ENCODE data around the gene ANGEL2.

GRCh38 chr1:212413827-212414225, 860 bp downstream of the PACC1 start:
- PRO-cap, 3 experiments: no peak in any of the 3 experiments
- RAMPAGE, long total RNA: no peak
- RRBS, 2 experiments: no CpG with 5 or more reads among the region's 14 CpGs

GRCh38 chr1:212485874-212487125, 53.6 kb downstream of the NENF start:
- PRO-cap, 3 experiments: no peak in any of the 3 experiments
- RAMPAGE, long total RNA: no peak
- RRBS, 2 experiments: no CpG with 5 or more reads among the region's 15 CpGs

DNA sequence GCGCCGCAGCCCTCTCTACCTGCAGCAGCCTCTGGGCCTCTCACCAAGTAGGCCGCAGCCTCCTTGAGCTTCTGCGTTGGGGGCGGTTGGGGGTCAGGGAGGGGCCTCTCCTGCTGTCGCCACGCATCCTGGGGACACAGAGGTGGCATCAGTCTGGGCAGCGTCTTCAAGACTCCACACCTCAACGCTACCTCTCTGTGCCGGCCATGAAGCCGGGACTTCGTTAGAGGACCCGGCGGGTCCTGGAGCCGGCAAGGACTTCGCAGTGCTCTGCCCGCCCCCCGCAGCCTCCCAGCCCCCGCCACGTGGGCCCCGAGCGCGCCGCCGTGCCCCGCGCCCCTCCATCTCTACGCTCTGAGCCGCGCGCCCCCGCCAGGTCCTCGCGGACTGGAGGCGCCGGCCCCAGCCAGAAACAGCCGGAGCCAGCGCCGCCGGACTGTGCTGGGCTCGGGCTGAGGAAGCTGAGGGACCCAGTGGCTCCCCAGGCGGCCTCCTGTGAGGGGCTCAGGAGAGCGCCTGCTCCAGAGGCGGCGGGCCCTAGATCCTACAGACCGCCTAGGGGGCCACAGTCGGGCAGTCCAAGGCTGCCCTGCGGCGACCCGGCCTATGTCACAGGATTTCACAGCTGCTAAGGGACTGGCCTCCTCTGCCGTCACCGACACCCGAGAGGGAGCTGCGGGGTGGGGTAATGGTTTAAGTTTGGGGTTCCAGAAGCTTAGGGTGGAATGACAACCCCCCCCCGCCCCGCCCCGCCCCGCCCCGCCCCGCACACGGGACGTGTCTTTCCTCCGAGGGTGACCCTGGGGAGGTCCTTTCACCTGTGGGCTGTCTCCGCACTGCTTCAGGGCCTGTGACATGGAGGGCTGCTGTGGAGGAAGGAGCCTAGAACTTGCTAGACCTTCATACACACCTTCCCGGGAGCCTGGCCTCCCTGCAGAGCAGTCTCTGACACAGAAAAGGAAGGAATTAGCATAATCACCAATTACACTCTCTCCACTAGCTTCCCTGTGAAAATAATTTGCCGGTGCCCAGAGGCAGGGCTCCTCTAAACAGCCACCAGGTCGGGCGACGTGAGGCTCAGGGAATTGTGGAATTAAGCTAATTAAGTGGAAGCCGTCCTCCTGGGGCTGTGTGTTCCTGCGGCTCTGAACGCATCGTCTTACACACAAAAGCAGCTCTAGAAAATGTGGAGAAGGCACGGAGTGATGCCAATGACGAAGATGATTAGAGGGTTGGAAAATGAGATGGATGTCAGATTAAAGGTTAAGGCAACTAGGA, 82.2 kb downstream of the NENF start:
- PRO-cap, 3 experiments: no peak in any of the 3 experiments
- RAMPAGE, long total RNA: no peak
- RRBS, 2 experiments: 19 to 33% methylated on average over 2 of the region's 75 CpGs

DNA sequence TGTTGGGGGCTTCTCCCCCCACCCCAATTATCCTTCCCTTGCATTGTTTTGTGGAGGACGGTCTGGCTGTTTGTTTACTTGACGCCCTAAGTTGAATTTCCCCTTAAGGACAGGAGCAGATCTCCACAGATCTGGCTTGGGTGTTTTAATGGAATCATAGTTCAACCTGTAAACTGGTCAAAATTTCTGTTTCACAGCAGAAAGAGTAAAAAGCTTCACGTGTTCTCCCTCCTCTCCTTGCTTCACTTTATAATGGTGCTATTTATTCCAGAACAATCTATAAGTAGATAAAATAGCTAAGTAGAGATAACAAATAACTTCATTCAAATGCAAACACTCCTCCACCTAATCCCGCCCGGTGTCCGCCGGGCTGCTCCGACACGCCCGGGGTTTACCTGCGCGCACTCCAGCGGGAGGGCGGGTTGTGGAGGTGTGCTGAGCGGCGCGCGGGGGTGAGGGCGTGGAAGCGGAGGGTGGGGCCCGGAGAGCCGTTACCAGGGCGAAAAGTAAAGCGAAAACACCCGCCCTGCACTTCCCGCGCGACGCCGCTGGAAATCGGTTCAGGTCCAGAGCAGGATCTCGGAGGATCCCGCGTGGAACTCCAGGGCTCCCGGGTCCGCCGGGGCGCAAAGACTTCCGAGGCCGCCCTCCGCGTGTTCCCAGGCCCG, 2.0 kb upstream of the ATF3 start:
- PRO-cap, 3 experiments: peak in 3 of 3 experiments; most common plus-strand start position 531 of the sequence (in 3); most common minus-strand start position 452 of the sequence (in 1)
- RAMPAGE, long total RNA: no peak
- RRBS, 2 experiments: 3 to 4% methylated on average over 22 of the region's 43 CpGs

DNA sequence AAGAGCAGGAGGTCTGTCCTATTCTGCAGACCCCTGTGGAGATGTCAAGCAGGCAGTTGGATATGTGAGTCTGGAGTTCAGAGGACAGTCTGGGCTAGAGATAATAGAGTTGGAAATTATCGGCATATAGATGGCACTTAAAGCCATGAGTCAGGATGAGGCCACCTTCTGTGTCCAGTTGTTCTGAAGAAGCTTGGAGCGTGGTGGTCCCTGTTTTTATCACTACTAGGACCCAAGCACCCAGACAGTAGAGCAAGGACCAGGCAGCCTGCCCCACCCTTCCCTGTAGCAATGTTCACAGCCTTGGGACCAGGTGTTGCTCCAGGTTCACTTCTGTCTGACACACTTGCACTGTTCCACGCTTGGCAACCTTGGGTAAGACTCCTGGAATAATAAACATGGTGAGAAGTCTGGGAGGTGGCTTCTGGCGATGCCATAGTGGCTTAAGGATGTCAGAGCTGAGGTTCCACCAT, 7.3 kb upstream of the GARIN4 start:
- PRO-cap, 3 experiments: no peak in any of the 3 experiments
- RAMPAGE, long total RNA: no peak
- RRBS, 2 experiments: no CpG with 5 or more reads among the region's 4 CpGs

DNA sequence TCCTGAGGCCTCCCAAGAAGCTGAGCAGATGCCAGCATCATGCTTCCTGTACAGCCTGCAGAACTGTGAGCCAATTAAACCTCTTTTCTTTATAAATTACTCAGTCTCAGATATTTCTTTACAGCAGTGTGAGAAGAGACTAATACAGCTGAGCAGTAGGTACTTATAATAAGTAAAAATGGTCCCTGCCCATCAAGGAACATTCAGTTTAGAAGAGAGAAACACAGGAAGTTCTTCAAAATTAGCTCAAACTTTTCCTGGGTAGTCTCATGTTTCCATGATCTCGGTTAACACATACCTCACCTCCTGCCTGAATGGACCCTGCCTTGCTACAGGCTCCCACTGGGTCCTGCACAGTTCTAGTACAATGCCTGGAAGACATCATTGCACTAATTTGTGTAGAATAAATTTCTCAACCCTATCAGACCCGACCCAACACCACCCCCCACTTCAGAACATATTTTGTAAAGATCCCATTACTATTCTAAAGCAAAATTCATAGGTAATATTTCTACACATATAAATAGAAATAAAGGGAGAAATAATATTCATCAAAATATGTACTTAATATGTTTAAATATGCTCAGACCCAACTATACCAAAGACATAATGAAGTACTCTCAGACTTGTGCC, 42.1 kb upstream of the BATF3 start:
- PRO-cap, 3 experiments: no peak in any of the 3 experiments
- RAMPAGE, long total RNA: no peak
- RRBS, 2 experiments: no CpG with 5 or more reads among the region's 2 CpGs

DNA sequence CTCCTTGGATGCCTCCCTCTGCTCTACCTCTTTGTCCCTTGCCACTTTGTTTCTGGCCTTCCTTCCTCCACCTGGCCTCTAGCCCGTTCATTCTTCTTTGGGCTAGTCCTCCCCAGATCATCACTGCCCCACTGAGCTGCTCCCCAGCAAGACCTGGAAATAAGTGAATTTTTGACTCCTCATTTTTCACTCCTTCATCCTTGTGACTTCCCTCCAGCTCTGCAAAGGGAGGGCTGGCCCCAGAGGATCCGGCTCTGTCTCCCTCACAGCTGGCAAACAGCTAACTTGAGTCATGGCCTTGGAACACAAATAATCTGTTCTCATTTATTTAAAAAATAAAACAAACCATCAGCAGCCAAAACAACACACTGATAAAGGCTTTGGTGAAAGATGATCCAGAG, 25.7 kb upstream of the VASH2 start:
- PRO-cap, 3 experiments: peak in 1 of 3 experiments; most common minus-strand start position 133 of the sequence (in 1)
- RAMPAGE, long total RNA: no peak
- RRBS, 2 experiments: no CpG with 5 or more reads among the region's 2 CpGs

DNA sequence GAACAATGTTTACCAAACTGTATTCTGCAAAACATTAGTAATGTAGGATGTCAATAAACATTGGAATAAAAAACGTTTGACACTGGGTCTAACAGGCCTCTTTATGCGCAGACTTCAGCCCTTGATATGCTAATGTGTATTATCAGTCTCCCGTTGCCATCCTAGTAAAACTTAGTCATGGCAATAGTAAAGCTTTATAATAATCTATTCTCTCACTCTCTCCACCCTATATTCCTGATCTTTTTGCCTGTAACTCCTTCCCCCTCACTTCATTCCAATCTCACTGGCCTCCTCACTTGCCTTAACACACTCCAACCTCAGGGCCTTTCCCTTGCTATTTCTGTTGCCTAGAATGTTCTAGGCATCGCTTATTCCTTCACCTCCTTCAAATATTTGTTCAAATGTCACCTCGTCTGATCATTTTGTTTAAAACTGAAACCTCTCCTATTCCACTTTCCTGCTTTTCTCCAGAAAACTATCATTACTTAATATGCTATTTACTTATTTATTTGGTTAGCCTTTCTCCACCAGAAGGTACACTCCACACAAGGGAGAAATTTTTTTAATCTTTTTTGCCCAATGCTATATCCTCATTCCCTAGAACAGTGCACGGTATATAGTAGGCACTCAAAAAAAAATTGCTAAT, 10.0 kb downstream of the ANGEL2 start:
- PRO-cap, 3 experiments: no peak in any of the 3 experiments
- RAMPAGE, long total RNA: no peak
- RRBS, 2 experiments: no CpG with 5 or more reads among the region's 6 CpGs

GRCh38 chr1:213015358-213016022, at the start of gene ANGEL2:
TSS of gene ANGEL2 (minus strand) at chr1:213015867.
- PRO-cap, 3 experiments: peak in 3 of 3 experiments; most common plus-strand start chr1:213015628 (in 2); most common minus-strand start chr1:213015507 (in 2)
- RAMPAGE, long total RNA: start-site peak on the minus strand at chr1:213015453-213015493, 87 and 108 reads in 2 replicates; start-site peak on the minus strand at chr1:213015699-213015810, 33 and 22 reads in 2 replicates
- RRBS, 2 experiments: 2 to 3% methylated on average over 31 of the region's 49 CpGs

GRCh38 chr1:213070320-213070851, 19.3 kb downstream of the RPS6KC1 start:
- PRO-cap, 3 experiments: no peak in any of the 3 experiments
- RAMPAGE, long total RNA: no peak
- RRBS, 2 experiments: no CpG with 5 or more reads among the region's 2 CpGs

DNA sequence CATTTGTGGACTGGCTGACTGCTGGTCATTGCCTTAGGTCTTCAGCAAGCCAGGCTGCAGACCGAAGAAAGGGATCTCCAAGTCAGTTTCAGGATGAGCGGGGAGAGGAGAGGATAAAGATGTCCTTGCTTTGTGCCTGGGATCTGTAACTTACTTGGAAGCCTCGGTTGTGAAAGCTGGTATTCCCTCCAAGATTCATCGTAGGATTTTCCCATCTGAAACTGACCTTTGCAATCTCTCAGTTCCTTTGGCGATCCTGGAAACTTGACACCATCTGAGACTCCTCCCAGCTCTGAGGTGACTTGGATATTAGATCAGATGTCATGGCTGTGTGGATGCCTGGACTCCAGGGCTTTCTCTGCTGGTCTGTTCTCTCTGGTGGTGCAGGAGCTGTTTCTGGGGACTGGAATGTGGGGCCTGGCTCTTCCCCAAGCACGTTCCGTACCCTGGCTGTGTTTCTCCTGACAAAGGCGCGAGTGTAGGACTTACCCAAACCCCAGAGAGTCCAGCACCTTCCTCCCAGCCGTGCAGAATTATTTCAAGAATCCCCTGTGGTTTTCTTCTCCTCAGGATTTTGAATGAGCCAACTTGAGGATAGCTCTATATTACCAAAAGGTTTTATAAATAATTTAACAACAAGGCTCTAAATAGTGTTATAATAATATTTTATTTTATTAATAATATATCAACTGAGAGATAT, 252.2 kb downstream of the RPS6KC1 start:
- PRO-cap, 3 experiments: no peak in any of the 3 experiments
- RAMPAGE, long total RNA: no peak
- RRBS, 2 experiments: no CpG with 5 or more reads among the region's 10 CpGs

DNA sequence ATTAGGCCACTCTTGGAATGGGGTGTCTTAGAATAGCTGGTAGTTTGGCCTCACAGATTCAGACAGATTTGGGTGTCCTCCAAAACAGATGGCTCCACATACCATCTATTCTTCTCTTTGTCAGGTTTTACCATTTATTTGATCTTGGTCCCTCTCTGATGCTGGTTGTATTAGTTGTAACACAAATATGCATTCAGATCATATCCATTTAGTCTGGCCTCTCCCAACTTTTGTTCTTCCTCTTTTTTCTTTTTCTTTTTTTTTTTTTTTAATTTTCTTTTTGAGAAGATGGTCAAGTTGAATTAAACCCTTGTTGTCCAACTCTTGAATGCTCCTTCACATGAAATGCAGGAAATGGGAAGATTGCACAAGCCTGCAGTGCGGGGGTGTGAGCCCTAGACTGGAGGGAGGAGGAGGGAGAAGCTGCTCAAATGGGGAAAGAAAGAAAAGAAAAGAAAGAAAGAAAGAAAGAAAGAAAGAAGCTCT, 275.8 kb downstream of the RPS6KC1 start:
- PRO-cap, 3 experiments: no peak in any of the 3 experiments
- RAMPAGE, long total RNA: no peak
- RRBS, 2 experiments: no CpG with 5 or more reads among the region's 1 CpG

- PRO-cap, 3 experiments: no peak in any of the 3 experiments
- RAMPAGE, long total RNA: no peak
- RRBS, 2 experiments: no CpG with 5 or more reads among the region's 8 CpGs
Observed at GRCh38 chr1:213372069-213372622, 321.1 kb downstream of the RPS6KC1 start.

- PRO-cap, 3 experiments: no peak in any of the 3 experiments
- RAMPAGE, long total RNA: no peak
- RRBS, 2 experiments: no CpG with 5 or more reads among the region's 8 CpGs
Observed at GRCh38 chr1:213473914-213474541, 423.0 kb downstream of the RPS6KC1 start.

GRCh38 chr1:213759813-213760204, 228.0 kb upstream of the PROX1 start:
- PRO-cap, 3 experiments: no peak in any of the 3 experiments
- RAMPAGE, long total RNA: no peak
- RRBS, 2 experiments: no CpG with 5 or more reads among the region's 4 CpGs

DNA sequence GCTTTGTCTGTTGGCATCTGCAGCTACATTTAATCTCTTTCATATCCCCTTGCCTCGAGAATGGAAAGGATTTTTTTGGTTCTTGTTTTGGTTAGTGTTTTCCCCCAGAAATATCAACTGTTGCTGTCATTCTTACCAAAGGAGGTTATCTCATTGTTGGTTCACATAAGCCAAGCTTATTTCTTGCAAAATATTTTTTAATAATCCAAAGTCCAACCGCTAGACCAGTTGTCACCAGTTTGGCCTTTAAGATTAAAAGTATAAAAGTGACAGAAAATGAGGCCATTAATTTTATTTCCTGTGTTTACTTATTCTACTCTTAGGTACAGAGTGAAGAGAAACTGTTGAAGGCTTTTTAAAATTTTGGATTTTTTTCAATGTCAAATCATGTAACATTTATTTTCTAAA, 66.4 kb upstream of the PROX1 start:
- PRO-cap, 3 experiments: no peak in any of the 3 experiments
- RAMPAGE, long total RNA: no peak
- RRBS, 2 experiments: no CpG with 5 or more reads among the region's 2 CpGs

GRCh38 chr1:214377779-214378305, 96.9 kb downstream of the SMYD2 start:
- PRO-cap, 3 experiments: no peak in any of the 3 experiments
- RAMPAGE, long total RNA: no peak
- RRBS, 2 experiments: no CpG with 5 or more reads among the region's 9 CpGs

- PRO-cap, 3 experiments: no peak in any of the 3 experiments
- RAMPAGE, long total RNA: no peak
- RRBS, 2 experiments: no CpG with 5 or more reads among the region's 2 CpGs
Observed at GRCh38 chr1:214445415-214446385, 105.7 kb downstream of the PTPN14 start.

- PRO-cap, 3 experiments: peak in 2 of 3 experiments; most common plus-strand start chr1:214549226 (in 2)
- RAMPAGE, long total RNA: no peak
- RRBS, 2 experiments: no CpG with 5 or more reads among the region's 2 CpGs
Observed at GRCh38 chr1:214548858-214549430, 2.5 kb downstream of the PTPN14 start.

DNA sequence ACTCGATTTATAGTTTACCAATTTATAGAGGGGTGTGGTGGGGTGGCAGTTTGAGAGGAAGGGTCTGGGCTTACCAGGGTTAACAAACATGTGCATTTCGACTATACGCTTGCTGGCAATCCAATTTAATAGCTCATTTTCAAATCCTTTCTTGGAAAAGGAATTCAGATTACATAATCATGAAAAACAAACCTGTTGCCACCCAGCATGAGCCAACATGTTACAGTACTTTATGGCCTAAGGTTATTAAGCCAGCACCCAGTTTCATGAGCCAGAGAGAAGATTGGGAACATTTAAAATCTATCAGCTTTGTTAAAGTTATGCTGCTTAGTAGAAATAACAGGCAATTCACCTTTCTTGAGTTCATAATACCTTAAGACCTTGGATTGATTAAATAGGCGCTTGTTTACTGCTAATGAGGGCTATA, 22.6 kb upstream of the PTPN14 start:
- PRO-cap, 3 experiments: no peak in any of the 3 experiments
- RAMPAGE, long total RNA: no peak
- RRBS, 2 experiments: no CpG with 5 or more reads among the region's 4 CpGs